ENCODE results near the gene RNPEPL1.

DNA sequence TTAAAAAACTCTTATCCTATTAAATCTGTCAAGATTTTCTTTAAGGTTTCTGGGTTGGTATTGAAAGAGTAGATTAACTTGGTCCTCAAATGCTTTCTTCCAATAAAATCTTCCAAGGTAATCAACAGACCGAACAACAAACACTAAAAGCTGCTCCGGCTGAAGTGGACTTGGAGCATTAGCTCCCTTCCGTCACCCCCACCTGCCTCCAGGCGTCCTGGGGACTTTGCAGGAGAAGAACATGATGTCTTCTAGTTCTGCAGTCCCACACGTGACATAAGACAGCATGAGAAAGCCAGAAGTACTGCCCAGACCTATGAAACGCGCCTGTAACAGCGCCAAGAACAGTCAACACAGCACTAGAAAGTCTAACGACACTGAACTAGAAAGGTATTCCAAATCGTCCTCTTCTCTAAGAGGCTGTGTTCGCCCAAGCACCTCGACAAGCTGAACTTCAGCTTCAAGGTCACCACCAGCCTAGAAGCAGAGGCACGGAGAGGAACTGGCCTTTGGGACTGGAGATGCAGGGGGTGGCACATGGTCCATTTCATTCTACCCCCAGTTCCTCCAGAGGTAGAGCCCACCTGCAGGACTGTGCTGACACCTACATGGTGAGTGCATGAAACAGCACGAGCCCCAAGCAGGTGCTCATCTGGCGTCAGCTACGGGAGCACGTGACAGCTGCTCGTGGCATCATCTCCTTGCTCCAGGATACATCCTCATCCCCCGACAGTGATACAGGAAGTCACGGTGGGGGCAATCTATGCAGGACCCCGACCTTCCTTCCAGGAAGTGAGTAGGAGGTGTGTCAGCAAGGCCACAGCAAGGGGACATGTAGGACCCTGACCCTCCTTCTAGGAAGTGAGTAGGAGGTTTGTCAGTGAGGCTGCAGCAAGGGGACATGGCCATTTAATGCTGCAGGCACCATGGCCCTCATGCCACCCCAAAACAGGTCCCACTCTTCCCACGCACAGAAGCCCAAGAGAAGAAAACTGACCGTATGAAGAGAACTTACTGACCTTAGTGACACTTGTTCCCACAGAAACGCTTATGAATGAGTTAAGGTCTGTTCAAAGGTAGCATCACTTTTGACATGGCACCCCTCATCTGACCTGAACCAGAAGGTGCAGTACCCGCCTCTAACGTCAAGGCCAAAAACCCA is 3.7 kb downstream of the HDAC4 start:
- PRO-cap, 3 experiments, result no peak in any of the 3 experiments

- PRO-cap, 3 experiments, result peak in 1 of 3 experiments; most common plus-strand start chr2:239400491 (in 1); most common minus-strand start chr2:239400614 (in 1)
These were observed 493 bp downstream of the HDAC4 start for GRCh38 chr2:239400349-239400705.

- PRO-cap, 3 experiments, result no peak in any of the 3 experiments
These were observed 210.7 kb downstream of the NDUFA10 start for GRCh38 chr2:239814067-239815274.

GRCh38 chr2:240398323-240398670 is 37.2 kb upstream of the GPC1 start:
- PRO-cap, 3 experiments, result no peak in any of the 3 experiments

DNA sequence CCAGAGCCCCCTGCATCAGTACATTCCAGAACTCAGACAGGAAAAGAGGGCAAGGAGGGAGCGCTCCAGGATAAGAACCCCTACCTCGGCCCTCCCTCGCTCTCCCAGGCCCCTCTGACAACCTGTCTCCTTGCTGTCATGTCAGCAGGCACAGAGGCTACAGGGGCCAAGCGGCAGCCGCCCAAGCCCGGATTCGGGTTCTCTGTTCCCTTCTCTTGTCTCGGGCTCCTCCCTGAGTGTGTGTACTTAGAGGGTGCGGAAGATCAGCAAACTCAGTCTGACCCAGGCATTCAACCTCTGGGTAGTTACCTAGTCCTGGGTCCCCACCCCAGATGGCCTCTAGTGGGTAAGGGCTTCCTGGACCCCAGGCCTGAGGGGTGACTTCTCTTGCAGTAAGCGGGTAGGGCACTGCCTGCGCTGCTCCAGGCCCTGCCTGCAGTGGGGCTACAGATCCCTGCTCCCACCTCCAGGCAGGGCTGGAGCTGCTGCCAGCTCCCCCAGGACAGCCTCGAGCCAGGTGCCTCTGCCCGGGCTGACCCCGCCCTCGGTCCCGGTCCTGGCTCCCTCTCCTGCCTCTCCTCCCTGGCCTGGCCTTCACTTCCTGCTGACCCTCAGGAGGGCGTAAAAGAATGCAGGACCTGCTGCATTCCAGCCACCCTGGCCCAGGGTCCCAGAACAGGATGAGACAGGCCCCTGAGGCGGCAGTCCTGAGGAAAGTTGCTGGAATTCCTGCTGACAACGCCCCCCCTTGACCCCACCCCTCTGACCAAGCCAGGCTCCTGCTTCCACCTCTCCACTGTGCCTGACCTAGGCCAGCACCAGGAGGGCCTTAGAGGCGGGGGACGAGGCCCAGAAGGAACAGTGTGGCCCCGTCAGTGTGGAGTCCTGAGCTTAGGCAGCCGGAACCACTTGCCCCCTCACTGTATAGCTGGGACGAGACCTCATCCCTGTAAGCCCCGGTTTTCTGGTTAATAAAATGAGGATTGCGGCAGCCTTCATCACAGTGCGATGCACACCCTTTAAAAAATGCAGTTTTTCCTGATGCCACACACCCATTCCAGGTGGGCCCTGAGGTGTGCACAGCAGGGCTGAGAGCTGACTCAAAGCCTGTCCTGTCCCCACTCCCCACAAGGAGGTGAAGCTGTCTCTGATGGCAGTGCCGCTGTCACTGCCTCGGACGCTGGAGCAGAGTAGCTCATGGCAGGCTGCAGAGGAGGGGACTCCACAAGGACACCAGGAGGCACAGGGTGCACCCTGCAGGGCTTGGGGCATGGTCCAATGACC is 22.1 kb downstream of the GPC1 start:
- PRO-cap, 3 experiments, result no peak in any of the 3 experiments

- PRO-cap, 3 experiments, result no peak in any of the 3 experiments
These were observed 31.2 kb downstream of the GPC1 start for GRCh38 chr2:240466599-240467034.

DNA sequence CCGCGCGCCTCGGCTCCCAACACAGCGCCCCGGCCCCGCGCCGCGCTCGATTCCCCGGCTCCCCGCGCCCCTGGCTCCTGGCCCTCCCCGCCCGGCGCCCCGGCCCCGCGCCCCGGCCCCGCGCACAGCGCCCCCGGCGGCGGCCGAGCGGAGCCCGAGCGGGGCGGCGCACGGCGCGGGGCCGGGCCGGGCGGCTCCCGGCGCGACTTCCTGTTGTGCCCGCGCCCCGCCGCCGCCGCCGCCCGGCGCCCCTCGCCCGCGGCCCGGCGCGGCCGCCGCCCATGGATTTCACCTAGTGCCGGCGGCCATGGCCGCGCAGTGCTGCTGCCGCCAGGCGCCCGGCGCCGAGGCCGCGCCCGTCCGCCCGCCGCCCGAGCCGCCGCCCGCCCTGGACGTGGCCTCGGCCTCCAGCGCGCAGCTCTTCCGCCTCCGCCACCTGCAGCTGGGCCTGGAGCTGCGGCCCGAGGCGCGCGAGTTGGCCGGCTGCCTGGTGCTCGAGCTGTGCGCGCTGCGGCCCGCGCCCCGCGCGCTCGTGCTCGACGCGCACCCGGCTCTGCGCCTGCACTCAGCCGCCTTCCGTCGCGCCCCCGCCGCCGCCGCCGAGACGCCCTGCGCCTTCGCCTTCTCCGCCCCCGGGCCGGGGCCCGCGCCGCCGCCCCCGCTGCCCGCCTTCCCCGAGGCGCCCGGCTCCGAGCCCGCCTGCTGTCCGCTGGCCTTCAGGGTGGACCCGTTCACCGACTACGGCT is at the start of gene RNPEPL1:
Gene RNPEPL1, plus strand, starts transcription at position 205 of the 746 bp plus-strand sequence.
- PRO-cap, 3 experiments, result peak in 3 of 3 experiments; most common plus-strand start position 564 of the sequence (in 3); most common minus-strand start position 438 of the sequence (in 2)

DNA sequence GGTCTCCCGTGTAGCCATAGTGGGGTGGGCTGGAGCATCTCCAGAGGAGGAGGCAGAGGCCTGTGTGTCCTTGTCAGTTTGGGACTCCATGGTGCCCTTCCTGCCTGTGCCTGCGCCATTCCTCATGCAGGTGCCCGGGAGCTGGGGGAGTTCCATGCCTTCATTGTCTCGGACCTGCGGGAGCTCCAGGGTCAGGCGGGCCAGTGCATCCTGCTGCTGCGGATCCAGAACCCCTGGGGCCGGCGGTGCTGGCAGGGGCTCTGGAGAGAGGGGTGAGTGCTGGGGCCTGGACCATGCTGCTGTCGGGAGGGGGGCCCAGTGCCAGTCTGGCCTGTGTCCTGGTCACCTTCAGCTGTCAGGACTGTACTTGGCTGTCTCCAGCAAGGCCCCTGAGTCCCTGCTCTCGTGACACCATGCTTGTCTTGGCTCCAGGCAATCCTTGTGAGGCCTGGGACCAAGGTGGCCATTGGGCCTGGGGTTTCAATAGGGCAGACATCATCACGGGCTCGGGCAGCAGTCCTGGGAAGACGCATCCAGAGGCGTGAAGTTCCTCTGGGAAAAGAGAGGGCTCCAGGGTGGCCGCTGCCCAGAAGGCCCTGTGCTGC is 7.3 kb downstream of the CAPN10 start:
- PRO-cap, 3 experiments, result no peak in any of the 3 experiments

- PRO-cap, 3 experiments, result no peak in any of the 3 experiments
These were observed 4.0 kb downstream of the AGXT start for GRCh38 chr2:240872546-240873034.

DNA sequence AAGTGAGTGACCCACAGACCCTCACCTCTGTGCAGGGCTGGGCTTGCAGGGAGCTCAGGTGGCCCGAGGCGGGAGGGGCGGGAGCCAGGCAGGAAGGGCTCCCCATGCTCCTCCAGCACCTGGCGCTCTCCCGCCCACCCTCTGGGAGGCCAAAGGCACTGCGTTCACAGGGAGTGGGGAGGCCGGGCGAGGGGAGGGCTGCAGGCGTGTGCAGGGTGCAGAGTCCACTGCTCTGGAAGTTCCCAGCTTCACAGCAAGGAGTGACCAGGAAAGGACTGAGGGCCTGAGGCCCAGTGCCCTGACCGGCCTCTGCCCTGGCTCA is 5.4 kb downstream of the AGXT start:
- PRO-cap, 3 experiments, result no peak in any of the 3 experiments

- PRO-cap, 3 experiments, result peak in 2 of 3 experiments; most common plus-strand start chr2:240991916 (in 1); most common minus-strand start chr2:240991795 (in 2)
These were observed 6.8 kb upstream of the SNED1 start for GRCh38 chr2:240991329-240992285.

DNA sequence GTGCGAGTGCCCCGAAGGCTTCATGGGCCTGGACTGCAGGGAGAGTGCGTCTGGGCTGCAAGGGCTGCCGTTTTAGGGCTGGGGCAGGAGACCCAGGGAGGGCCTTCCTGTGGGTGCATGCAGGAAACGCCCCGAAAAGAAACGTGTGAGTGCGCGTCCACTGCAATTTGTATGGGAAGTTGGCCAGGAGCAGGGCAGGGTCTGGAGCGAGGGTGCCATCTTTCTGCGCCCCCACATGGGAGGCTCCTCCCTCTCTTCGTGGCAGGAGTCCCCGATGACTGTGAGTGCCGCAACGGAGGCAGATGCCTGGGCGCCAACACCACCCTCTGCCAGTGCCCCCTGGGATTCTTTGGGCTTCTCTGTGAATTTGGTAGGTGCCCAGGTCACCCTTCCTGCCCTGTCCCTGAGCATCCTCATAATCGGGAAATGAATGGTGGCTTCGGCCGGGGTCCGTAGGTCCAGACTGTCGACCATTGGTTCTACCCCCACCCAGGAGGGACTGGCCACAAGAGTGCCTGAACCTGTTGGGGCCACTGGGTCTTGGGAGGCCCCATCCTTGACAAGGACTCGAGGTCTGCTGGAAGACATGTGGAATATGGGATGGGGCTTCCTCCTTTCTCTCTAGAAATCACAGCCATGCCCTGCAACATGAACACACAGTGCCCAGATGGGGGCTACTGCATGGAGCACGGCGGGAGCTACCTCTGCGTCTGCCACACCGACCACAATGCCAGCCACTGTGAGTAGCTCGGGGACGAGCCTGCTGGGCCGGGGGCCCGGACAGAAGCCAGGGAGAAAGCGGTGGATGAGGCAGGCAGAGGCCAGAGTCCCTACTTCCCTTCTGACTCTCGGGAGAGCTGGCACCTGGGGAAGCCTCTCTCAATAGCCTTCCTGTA is 50.2 kb downstream of the SNED1 start:
- PRO-cap, 3 experiments, result no peak in any of the 3 experiments

- PRO-cap, 3 experiments, result no peak in any of the 3 experiments
These were observed 46.6 kb downstream of the MTERF4 start for GRCh38 chr2:241055374-241055941.

DNA sequence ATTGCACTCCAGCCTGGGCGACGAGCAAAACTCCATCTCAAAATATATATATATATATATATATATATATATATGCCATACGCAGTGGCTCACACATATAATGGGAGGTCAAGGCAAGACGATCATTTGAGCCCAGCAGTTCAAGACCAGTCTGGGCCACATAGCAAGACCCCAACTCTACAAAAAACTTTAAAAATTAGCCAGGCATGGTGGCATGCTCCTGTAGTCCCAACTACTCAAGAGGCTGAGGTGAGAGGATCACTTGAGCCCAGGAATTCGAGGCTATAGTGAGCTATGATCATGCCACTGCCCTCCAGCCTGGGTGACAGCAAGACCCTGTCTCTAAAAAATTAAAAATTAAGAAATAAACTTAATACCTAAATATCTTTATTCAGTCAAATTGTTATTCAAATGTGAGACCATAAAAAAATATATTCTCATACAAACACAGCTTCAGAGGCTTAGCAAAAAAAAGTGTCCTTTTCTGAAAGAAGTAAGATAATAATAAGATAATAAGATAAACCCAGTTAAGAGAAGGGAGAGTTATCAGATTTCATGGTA is 44.7 kb downstream of the MTERF4 start:
- PRO-cap, 3 experiments, result no peak in any of the 3 experiments

DNA sequence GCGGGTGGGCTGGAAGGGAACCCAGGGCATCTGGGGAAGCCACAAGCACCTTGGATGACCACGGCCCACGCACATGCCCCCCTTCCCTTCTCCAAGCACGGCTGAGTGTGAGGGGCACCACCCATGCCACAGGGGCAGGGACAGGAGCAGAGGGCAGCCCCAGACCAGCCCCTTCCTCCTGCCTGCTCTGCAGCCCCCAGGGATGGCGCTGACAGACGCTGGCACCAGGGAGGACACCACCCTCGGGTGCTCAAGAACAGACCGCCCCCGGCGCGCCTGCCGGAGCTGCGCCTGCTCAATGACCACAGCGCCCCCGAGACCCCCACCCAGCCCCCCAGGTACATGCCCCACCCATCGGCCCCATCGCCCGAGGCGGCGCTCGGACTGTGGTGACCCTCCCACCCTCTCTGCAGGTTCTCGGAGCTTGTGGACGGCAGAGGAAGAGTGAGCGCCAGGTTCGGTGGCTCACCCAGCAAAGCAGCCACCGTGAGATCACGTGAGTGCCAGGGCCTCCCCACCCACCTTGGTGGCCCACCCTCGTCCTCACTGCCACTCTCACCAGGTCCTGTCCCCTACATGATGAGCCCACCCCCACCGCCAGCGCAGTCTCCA is 30.6 kb downstream of the MTERF4 start:
- PRO-cap, 3 experiments, result no peak in any of the 3 experiments

DNA sequence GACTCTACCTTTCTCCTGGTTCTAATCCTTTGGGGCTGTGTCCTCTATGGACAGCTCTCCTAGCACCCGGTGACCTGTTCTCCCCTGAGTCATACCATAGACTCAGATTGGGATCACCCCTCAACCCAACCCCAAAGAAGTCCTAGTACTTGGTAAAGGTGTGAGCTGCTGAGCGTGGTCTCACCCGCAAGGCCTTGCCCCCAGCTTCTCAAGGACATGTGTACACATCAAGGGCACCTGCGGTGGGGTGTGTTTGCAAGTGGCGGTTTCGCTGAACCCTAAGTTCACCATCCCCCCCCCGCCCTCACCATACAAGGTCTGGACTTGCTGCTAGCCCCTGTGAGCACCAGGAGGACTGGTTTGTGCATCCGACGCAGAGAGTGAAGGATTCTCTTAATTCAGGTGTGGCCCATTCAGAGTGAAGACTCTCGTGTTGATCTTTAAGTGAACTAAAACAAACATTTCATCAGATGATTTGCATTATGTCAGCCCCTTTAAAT is 28.0 kb downstream of the MTERF4 start:
- PRO-cap, 3 experiments, result no peak in any of the 3 experiments

DNA sequence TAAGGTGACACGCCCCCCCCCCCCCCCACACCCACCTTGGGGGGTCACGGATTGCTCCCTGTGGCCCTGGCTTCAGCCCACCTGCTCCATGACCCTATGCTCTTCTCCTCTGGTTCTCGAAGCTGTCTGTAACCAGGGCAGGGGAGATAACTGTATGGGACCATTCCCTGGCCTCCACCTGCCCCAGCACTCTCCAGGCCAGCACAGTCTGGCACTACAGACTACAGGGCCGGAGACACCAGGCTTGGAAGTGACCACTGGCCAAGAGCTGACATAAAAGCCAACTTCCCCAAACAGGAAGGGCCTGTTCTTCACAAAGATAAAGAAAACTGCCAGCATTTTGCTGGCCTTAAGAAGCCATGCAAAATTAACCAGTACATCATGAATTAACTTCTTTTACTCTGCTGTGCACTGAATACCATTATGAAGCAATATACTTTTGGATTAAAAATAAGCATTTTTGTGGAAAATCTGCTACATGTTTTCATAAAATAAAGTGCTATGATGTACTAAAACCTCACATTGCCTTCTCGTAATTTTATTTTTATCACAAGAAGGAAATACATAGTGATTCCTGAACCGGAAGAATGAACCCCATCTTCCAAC is 6.9 kb downstream of the MTERF4 start:
- PRO-cap, 3 experiments, result no peak in any of the 3 experiments

DNA sequence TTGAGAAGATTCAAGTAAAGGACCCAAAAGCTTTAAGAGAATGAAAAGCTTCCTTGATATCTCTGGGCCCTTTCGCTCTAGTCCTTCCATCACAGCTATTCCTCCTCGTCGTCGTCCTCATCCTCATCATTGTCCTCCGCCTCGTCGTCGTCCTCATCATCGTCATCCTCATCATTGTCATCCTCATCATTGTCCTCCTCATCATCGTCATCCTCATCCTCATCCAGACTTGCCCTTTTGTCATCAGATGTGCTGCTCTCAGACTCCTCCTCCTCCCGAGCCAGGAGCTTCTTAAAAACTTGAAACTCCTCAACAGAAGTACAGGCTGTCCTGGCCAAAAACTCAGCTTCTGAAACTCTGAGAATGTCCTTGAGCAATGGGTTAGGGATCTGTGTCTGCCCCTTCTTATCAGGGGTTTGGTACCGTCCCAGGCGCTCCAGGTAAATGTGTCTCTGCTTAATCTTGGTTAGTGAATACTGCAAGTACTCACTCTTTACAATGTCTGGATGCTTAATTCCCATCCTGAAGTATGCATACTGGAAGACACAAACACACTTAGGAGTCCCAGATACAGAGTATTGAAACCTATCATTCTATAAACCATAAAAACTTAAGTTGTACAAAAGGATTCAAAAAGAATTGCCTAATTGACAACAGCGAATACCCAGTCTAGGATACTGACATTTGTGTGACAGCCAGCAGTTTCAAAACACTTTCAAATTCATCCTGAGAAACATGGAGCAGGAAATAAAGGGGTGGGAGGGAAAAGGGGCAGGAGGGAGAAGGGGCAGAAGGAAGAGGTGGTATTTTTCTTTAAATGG is 6.0 kb downstream of the MTERF4 start:
- PRO-cap, 3 experiments, result no peak in any of the 3 experiments

DNA sequence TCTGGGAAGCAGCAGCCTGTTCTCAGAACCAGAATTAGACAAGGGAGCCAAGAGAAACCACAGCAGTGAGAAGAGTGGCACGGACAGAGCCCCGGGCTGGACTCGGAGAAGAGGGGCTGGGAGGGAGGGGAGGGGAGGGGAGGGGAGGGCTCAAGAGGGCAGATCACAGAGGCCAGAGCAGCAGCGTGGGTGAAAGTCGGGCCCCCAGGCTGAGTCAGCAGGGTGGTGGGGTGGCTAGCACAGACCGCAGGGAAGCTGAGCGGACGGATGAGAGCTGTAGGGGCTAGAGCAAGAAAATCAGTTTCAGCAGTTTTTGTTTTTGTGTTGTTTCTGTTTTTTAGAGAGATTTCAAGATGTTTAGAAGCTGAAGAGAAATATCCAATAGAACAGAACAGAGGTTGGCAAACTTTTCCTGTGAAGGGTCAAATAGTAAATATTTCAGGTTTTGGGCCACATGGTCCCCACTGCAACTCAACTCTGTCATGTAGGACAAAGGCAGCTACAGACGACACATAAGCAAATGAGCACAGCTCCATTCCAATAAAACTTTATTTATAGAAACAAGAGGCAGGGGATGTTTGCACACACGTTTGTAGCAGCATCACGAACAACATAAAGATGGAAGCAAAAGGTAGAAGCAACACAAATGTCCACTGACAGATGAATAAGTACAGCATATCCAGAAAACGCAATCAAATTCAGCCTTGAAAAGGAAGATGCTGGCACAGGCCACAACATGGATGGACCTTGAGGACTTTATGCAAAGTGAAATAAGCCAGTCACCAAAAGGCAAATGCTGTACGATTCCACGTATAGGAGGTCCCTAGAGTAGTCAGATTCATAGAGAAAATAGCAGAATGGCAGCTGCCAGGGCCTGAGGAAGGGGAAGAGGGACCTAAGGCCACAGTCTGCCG is 7.6 kb upstream of the MTERF4 start:
- PRO-cap, 3 experiments, result no peak in any of the 3 experiments

DNA sequence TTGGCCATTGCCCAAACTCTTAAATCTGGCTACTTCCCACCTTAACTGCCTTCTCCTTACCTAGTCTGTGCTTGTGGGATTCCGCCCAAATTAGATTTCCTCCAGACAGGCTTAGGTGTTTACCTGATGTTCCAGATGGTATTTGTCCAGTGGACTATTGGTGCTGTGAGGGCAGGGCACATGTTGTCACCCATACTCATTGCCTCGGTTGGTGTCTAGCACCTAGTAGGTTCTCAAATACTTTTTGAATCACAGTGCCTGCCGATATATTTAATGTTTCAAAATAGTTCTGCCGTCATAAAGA is 1.0 kb downstream of the SEPTIN2 start:
- PRO-cap, 3 experiments, result peak in 1 of 3 experiments; most common plus-strand start position 149 of the sequence (in 1); most common minus-strand start position 73 of the sequence (in 1)

All from Metastatic Breast Carcinoma in the Ovary (tissue), 3 donors.